SK-N-MC (cell line): ENCODE measurements around a stretch of chr20.

DNA sequence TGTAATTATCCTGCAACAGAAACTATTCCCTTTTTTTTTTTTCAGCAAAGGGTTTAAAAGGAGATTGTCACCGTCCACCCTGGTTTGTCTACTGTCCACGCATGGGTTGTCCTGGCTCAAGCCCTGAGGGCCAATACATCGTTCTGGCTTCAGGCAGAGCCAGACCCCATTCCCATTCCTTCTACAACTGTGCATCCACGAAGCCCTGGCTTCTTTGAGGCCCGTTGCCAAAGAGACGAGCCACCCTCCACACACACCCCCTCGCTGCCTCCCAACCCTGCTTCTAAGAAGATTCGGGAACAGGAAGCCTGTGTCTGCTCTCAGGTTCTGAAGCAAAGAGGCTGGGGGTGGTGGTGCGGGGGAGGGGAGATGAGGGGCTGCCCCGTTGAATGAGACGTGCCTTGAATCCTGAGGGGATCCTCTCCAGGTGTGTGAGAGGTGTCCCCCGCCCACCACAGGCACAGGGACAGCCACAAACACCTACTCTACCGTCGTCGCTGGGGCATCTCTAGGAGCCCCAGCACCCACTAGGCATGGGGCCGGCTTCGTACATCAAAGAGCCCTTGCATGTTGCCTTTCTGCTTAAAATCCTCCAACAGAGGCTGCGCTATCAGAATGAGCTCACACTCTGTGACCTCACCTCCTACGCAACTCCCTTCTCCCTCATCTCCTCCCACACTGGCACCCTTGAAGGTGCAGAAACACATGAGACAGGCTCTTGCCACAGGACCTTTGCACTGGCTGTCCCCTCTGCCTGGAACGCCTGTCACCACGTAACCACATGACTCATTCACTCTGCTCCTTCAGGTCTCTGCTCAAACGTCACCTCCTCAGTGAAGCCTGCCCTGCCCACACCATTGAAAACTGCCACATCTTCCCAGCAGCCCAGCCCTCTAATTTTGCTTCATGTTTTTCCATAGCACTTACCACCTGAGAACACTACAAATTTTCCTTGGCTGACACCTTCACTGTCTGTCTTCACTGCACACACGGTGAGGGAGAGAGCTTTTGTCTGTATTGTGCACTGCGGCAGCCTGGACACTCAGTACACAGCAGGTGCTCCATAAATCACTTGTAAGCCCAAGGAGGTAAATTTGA lies 58.5 kb downstream of the PREX1 start:
- RRBS = no CpG with 5 or more reads among the region's 24 CpGs

- RRBS = no CpG with 5 or more reads among the region's 15 CpGs
Measured at GRCh38 chr20:48773803-48774627, 53.8 kb downstream of the PREX1 start.

GRCh38 chr20:48921855-48922862 lies 648 bp downstream of the ARFGEF2 start:
- RRBS = 3% methylated on average over 12 of the region's 40 CpGs

- RRBS = no CpG with 5 or more reads among the region's 5 CpGs
Measured at GRCh38 chr20:48922863-48923829, 1.6 kb downstream of the ARFGEF2 start.

DNA sequence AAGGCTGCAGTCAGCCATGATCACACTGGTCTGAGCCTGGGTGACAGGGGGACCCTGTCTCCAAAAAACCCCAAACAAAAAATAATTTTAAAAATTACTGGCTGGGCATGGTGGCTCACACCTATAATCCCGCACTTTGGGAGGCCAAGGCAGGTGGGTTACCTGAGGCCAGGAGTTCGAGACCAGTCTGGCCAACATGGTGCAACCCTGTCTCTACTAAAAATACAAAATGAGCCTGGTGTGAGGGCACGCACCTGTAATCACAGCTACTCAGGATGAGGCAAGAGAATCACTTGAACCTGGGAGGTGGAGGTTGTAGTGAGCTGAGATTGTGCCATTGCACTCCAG lies 58.8 kb downstream of the CSE1L start:
- RRBS = no CpG with 5 or more reads among the region's 3 CpGs

GRCh38 chr20:49287053-49288007 lies 9.5 kb upstream of the ZNFX1 start:
- RRBS = no CpG with 5 or more reads among the region's 4 CpGs

DNA sequence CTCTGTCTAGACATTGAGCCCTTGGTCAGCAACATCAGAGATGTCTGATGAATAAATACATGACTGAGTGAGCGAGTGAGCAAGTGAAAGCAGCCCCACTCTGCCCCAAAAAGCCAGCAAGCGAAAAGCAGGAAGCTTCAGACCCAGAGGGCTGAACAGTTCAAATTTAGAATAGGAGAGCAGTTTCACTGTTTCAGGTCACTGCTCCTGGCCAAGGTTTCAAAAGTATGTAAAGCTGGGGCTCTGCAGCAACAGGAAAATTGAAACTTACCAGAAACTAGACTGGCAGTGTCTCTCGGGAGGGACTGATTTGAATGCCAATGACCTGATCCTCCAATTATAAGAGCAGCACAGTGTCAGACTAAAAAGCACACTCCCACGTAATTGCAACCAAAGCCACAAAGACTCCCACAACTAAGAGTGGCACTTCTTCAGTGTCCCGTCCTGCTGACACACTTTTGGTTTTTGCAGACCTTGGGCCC lies 52.4 kb upstream of the PTGIS start:
- RRBS = no CpG with 5 or more reads among the region's 5 CpGs

DNA sequence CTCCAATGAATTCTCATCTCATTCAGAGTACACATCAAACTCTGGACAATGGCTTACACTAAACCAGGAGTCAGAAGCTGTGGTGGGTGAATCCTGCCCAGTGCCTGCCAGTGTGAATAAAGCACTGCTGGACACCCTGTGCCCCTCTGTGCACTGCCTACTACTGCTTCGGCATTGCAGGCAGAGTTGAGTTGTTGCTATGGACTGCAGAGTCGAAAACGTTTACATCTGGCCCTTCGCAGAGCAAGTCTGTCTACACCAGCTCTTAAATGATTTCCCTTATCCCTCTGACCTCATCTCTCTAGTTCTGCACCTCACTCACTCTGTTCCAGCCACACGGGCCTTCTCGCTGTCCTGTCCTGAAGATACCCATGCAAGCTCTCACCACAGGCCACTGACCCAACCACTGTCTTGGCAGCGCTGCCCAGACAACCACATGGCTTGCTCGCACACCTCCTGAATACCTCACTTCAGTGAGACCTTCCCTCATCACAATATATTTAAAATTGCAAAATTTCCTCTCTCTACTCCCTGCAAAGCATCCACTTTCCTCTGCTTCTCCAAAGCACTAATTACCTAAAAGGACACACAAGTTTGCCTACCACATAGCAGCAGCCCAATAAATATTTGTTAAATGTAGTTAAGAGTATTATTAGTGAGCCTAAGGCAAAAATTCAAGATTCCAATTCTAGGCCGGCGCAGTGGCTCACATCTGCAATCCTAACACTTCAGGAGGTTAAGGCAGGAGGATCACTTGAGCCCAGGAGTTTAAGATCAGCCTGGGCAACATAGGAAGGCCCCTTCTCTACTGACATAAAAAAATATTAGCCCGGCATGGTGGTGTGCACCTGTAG lies 31.3 kb downstream of the B4GALT5 start:
- RRBS = no CpG with 5 or more reads among the region's 11 CpGs

- RRBS = no CpG with 5 or more reads among the region's 5 CpGs
Measured at GRCh38 chr20:49712852-49713061, 921 bp downstream of the B4GALT5 start.

GRCh38 chr20:49717504-49718161 lies 4.0 kb upstream of the B4GALT5 start:
- RRBS = no CpG with 5 or more reads among the region's 6 CpGs

- RRBS = no CpG with 5 or more reads among the region's 11 CpGs
Measured at GRCh38 chr20:49785614-49786246, 26.9 kb upstream of the SLC9A8 start.

DNA sequence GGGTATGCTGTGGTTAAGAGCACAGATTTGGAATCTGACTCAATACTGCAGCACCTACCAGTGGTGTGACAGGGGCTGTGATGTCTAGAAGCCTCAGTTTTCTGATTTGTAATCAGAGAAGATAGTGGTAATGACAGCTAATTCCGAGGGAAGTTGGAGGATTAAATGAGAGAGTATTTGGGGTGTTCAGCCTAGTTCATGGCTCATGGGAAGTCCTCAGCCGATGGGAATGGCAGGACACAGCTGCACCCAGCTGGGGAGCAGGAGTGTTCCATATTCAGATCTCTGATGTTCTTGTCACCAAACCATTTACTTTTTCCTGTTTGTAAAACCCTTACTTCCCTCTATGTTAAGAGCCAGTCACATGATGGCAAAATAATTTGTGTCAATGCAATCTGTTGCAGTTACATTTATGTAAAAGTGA lies 9.3 kb downstream of the SLC9A8 start:
- RRBS = no CpG with 5 or more reads among the region's 2 CpGs

GRCh38 chr20:49860800-49861250 lies 48.2 kb downstream of the SLC9A8 start:
- RRBS = no CpG with 5 or more reads among the region's 6 CpGs

DNA sequence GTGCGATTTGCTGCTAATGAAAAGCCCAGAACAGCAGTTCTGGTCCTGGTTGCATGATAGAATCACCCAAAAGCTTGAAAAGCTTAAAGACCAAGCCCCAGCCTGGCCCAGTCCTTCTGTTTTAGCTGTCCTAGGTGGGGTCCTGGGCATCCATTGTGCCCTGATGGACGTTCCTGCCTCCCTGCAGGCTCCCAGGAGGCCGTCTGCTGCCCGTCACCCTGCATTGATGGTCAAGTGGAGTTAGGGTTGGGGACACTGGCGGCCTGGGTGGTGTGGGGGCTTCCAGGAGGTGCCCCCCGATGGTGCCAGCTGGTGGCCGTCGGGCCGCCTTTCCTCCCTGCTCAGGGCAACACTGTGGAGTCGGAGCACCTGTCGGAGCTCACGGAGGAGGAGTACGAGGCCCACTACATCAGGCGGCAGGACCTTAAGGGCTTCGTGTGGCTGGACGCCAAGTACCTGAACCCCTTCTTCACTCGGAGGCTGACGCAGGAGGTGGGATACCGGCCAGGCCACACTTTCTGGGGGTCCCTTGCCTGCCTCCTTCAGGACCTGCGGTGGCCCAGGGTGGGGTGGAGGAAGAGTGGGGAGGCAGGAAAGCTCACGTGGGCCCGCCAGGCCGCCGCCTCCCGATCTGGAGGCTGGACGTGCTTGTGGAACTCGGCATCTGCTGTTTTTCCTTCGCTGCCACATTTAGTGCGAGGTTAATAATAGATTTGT lies 28.8 kb downstream of the SPATA2 start:
- RRBS = no CpG with 5 or more reads among the region's 29 CpGs

DNA sequence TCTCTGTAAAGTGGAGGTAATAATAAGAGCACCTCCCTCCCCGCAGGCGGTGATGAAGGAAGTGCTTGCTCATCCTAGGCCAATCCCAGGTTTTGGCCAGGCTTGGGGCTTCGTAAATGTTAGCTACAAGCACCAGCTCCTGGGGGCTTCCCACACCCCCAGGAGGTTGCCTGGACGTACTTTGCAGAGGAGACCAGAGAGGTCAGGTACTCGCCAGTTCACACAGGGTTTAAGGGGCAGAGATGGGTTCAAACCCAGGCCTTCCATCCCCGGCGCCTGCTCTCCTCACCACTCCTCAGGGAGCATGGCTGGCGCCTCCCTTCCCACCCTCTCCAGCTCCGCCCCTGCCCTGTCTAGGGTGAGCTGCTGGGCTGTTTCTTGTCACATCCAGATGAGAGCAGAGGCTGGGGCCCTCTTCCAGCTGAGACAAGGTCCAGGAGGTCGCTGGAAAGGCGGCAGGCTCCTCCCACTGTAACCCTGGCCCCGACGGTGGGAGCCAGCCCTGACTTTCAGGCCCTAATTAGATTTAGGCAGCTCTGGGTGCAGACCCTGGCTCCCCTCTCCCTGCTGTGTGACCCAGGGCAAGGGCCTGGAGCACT lies 33.1 kb downstream of the SNAI1 start:
- RRBS = no CpG with 5 or more reads among the region's 13 CpGs

GRCh38 chr20:50188784-50189562 lies 1.7 kb upstream of the CEBPB start:
- RRBS = 92% methylated on average over 2 of the region's 16 CpGs

GRCh38 chr20:50191186-50191483 lies 505 bp downstream of the CEBPB start:
- RRBS = under 1% methylated on average over 38 of the region's 43 CpGs

- RRBS = no CpG with 5 or more reads among the region's 12 CpGs
Measured at GRCh38 chr20:50215900-50216499, 25.4 kb downstream of the CEBPB start.

GRCh38 chr20:50274538-50275472 lies 84.2 kb downstream of the CEBPB start:
- RRBS = no CpG with 5 or more reads among the region's 21 CpGs